Renal cortical epithelial cell (primary cell): ENCODE measurements around the genes BCL2 and SERPINB12.

DNA sequence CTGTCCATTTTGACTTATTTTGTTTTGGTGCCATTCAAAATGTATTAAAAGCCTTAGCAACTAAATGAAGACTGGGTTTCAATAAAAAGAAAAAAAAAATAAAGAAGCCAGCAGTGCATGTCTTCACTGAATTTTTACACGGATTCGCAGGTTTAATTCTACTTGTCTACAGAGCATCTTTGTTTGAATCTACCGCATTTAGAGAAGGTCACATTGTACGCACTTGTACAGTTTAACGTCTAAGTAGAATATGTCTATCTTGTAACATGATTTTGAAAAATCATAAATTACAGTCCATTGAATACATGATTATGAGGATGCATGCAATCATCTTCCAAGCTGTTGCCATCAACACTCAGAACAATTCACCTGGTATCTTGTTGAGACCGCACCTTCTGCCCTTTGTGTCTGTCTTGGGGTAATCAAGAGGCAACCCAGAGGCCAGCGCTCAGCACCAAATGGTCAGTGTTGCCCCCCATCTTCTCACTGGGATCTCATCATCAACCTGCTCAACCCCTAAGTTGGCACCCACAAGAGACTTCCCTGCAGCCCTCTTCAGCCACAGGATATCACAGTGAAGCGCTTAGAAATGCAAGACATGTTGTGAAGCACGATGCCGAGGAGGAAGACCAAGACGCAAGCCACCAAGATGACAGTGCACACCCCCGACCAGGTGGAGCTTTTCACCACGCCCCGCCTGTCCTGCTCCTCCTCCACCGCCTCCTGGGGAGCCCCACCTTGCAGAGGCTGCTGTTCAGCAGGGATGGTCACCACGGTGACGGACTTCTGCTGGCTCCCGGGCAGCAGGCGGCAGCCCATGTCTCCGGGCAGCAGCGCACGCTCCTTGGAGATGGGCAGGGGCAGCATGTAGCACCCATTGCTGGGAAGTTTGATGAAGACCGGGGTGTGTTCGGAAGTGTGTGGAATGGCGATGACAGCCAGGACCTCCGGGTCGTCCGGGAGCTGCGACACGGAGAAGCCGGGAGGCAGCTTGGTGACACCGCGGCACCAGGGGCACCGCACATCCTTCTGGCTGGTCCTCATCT is 77.2 kb downstream of the RNF152 start:
- RRBS: 95% methylated on average over 4 of the region's 34 CpGs

DNA sequence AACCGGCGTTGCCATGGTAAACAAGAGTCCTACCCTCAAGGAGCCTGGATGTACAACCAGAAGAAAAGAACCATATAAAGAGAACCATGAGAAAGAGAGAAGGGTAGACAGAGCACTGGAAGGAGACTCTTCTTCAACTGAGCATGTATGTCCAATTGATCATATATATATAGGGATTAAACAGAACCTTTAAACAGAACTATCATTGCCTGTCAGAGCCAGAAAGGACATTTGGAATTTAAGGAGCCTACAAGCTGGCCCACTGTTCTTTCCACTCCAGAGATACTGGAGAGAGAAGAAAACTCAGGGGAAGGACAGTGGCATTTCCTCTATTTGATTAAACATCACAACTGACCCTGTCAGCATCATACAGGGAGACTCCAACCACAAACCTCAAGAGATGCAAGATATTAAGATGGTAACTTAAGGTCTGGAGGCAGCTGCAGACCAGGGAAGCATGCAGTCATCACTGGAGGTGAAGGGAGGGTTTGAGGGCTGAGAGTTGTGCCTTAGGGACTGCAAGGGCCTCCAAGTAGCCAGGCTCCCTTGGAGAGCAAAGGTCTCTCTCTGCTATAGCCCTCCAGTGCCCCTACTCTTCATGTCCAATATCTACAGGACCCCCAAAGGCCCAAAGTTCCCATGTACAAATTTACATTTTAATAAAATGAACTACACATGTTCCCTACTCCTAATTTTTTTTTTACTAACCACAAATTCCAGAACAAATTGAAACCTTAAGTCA is 67.5 kb downstream of the RNF152 start:
- RRBS: no CpG with 5 or more reads among the region's 2 CpGs

DNA sequence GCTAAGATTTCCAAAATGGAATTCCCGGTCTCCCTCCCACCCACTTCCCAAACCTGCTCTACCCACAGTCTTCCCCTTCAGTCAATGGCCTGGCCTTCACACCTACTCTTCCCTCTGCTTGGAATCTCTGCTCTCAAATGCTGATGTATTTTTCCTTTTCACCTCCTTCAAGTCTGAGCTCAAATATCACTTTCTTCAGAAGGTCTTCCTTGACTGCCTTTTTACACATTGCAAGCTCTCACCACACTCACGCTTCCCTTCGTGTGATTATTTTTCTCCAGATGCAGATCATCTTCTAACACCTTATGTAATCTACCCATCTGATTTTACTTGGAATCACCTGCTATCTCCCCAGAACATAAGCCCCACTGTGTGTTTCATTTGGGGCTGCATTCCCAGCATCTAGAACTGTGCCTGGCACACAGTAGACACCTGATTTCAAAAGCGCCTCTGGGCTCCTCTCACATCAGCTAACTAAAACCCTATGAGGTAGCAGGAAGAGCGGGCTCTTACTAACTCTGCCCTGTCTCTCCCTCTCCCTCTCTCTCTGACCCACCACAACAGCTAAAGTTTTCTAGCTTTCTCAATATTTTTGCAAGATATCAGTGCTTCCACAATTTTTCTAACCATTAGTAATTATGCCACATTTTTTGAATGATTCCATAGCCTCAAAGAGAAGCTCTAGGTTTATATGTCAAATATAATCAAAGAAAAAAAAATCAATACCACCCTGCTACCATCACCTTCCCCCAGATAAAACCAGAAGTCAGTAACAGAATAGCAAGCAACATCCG is 44.9 kb downstream of the RNF152 start:
- RRBS: no CpG with 5 or more reads among the region's 6 CpGs

GRCh38 chr18:61864030-61864660 is 28.7 kb downstream of the RNF152 start:
- RRBS: no CpG with 5 or more reads among the region's 9 CpGs

GRCh38 chr18:61876980-61877645 is 15.7 kb downstream of the RNF152 start:
- RRBS: no CpG with 5 or more reads among the region's 6 CpGs

DNA sequence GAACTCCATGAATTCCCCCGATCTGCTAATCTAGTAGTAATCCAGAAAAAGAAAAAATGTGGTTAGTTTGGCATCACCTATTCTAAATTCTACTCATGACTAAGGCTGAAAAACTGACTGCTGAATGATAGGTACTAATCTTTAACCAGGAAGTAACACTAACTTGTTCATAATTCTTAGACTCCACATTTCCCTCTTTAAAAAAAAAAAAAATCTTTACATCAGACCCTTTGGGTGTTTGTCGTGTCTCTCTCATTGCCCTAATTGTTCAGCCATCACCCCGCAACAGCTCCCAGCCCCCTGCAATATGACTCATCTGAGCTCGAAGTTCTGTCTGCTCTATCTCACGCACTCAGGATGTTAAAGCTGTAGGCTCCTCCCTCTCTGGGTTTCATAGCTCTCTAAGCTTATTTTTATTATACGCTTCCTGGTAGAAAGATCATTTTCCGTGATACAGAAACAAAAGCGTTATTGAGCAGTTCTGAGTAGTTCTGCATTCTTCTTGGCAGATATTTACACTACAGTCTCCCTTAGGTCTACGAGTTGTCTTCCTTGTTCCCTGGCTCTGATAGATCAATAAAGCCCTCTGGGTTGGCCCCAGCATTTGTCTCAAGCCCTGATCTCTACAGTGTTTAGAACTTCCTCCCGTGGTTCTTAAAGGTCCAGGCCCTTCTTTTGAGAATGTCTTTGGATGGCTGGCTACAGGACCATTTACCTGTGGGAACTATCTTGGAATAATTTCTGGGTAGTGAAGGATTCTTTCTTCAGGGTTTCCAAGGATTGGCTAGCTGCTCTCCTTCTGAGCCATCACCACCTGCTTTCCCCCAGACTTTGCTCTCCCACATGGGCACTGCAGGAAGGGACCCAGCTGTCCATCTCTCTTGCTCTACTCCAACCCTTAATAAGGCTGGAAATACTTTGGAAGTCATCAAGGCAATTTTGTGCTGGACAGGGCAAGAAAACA is 95.7 kb downstream of the TNFRSF11A start:
- RRBS: no CpG with 5 or more reads among the region's 10 CpGs

- RRBS: no CpG with 5 or more reads among the region's 5 CpGs
Observed at GRCh38 chr18:62571042-62571534, 48.3 kb downstream of the ZCCHC2 start.

GRCh38 chr18:62738934-62739720 is 23.8 kb downstream of the PHLPP1 start:
- RRBS: no CpG with 5 or more reads among the region's 6 CpGs

GRCh38 chr18:62982639-62982838 is 267.2 kb downstream of the PHLPP1 start:
- RRBS: no CpG with 5 or more reads among the region's 6 CpGs

GRCh38 chr18:63099780-63100084 is 219.8 kb downstream of the BCL2 start:
- RRBS: no CpG with 5 or more reads among the region's 3 CpGs

DNA sequence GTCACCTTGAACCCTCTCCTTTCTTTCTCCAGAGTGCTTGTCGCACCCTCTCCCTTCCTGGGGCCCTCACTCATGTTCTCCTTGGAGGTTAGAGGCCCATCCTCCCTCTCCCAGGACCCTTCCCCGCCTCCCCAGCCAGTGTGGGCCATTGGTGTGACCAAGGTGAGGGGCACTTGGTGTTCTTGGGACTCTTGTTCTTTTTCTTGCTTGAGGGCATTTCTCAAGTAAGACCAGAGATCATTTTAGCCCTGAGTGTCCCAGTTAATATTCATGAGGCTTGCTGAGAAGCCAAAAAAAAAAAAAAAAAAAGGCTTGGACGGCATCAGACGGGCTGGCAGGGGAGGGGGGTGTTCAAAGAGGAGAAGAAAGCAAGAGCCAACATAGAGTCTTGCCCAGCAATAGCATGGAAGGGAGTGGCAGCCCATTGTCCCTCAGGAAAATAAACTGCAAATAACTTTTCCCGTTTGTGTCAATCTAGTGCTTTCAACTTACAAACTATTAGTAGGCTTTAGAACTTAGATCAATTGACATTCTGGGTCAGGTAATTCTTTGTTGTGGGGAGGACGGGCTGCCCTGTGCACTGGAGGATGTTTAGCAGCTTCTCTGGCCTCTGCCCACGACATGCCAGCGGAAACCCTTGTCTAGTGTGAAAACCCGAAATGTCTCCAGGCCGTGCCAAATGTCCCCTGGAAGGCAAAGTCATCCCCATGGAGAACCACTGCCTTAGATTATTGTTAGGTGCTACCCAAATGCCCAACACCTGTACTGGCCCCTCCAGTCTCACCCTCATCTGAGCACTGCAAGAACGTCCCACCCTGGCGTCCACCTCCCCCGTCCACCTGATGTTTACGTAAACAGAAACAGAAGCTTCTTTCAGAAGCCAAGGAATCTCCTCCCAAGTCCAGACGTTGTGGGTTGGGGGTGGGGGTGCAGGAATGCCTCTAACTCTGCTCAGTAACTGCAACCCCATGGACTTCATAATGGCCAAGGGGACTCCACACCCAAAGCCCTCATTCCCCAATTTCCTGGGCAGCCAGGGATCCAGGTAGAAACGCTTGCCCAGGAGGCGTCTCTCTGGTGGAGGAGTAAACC is 163.4 kb downstream of the BCL2 start:
- RRBS: no CpG with 5 or more reads among the region's 17 CpGs

DNA sequence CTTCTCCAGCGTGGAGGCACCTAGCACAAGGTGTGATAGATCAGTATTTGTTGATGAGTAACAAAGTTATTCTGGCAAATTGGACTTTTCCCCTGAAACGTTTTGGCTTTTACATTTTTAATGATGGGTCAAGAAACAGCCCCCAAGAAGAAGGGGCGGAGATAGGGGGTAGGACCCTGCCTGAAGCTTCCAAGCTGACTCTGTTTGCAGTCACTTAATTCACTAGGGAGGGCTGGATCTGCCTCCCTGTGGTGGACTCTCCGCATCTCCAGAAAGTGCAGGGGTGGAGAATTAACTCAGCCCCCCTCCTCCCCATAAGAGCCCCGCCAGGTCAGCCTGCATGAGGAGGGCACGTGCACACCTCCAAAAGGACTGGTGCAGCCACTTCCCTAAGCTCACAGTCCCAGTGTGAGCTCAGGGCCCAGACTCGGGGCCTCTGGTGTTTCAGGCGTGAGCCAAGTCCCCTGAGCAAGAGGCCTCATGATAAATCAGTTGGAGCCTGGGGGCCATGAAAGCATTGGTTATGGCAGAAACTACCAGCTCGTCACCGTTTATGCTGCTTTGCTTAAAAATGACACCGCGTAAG is 141.9 kb downstream of the BCL2 start:
- RRBS: no CpG with 5 or more reads among the region's 12 CpGs

DNA sequence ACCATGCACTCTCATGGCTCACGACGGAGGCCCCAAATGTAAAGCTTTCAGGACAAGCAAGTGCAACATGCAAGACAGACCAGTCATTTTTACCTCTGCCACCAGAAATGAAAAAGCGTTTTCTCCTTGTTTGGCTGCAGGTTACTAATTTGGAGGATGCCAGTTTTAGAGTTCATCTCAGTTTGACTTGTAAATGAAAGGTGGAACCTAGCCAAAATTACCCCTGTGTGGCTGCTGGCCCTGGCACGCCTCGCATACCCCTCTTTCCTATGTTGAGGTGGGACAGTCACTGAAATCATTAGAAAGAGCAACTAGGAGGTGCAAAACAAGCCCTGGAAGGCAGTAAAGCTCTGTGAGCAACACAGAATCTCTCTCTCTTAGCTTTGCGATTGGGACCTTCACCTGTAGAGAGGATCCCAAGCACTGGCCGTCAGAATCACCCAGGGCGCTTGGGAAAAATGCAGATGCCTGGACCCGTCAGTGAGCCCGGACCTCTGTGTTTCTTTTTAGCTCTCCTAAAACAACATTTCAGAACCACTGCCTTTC is 138.5 kb downstream of the BCL2 start:
- RRBS: no CpG with 5 or more reads among the region's 10 CpGs

GRCh38 chr18:63206147-63206717 is 113.3 kb downstream of the BCL2 start:
- RRBS: no CpG with 5 or more reads among the region's 12 CpGs

DNA sequence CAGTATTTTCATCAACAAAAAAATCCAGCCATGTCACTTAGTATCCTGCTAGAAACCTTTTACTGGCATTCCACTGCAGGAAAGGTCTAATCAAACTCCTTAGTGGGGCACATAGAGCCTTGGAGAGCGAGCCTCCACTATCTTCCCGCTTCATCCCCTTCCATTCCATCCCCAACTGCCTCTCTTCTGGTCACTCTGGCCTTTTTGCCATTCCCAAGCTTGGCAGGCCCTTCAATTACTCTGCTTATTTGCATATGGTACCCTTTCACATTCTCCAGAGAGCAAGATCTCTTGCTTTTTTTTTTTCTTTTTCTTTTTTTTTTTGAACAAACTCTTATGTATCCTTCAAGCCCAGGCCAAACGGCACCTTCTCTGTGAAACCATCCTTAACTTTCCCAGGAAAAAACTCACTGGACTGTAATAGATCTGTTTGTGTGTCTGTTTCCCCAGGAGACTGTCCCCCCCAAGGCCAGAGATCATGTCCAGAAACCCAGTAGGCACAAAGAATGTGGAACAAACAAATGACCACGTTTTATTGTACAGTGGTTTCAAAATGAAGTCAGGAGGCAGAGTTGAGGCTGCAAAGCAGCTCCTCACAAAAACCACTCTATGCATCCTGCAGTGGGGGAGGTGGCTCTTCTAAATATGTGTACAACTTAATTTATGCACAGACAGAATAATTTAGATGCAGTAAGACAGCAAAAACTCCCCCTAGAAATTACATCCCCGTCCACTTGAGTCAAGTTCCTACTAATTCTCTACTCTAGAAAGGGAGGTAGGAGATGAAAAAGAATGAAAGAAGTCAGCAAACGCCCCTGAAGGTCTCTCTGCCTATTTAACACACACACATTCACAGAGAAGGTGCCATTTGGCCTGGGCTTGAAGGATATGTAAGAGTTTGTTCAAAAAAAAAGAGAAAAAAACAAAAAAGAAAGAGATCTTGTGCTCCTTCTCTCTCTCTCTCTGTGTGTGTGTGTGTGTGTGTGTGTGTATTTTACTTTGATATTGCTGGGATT is 19.8 kb downstream of the BCL2 start:
- RRBS: no CpG with 5 or more reads among the region's 6 CpGs

GRCh38 chr18:63306849-63307136 is 12.8 kb downstream of the BCL2 start:
- RRBS: no CpG with 5 or more reads among the region's 5 CpGs

DNA sequence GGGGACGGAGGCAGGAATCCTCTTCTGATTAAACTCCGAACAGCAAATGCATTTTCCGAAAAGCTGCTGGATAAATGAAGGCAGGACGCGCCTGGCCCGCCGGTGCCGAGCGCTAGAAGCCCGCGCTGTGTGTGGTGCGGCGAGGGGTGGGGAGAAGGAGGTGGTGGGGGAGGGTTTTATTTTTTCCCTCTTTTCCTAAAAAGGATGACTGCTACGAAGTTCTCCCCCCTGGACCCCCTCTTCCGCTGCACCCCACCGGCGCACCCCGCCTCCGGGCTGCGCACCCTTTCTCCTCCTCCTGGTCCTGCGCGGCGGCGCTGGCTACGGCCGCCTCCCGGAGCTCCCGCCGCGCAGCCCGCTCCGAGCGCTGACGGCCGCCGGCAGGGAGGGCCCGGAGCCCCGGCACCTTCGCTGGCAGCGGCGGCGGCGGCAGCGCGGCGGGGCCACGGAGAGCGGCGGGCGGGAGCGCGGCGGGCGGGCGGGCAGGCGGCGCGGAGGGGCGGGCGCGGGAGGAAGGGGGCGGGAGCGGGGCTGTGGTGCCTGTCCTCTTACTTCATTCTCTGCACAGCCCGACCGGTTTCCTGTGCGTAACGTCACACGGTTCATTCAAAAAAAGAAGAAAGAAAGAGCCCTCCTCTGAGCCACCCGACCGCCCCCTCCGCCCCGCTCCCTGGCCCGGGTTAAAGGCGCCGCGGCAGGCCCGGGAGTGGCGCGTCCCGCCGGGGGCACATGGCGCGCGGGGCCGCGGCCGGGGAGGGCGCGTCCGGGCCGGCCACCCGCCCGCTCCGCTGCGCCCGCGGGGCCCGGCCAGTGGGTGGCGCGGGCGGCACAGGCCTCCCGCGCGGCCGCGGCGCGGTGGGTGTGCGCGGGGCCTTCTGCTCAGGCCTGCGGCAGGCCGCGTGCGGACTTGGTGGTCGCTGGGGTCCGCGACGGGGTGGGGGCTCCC is at the start of gene BCL2:
BCL2 (minus strand) TSS at position 148 of the 946 bp plus-strand sequence.
- RRBS: 1% methylated on average over 34 of the region's 118 CpGs

DNA sequence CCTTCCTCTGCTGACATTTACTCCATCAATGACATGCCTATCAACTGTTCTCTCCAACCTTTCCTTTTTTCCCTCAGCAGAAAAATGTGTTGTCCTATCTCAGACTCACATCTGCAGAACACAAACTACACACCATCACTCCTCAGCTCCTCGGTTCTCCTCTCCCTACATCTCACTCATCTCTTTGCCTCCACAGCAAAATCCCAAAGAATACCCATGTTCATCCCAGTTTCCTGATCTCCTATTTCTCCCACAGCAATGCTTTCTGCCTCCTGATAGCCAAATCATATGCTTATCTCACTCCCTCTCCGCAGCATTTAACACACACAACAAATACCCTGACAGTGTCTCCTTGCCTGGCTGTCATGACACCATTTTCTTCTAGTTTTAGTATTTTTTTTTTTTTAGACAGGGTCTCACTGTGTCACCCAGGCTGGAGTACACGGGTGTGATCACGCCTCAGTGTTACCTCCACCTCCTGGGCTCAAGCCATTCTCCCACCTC is 4.2 kb downstream of the VPS4B start:
- RRBS: no CpG with 5 or more reads among the region's 4 CpGs

- RRBS: no CpG with 5 or more reads among the region's 2 CpGs
Observed at GRCh38 chr18:63440166-63440551, 17.9 kb upstream of the VPS4B start.

DNA sequence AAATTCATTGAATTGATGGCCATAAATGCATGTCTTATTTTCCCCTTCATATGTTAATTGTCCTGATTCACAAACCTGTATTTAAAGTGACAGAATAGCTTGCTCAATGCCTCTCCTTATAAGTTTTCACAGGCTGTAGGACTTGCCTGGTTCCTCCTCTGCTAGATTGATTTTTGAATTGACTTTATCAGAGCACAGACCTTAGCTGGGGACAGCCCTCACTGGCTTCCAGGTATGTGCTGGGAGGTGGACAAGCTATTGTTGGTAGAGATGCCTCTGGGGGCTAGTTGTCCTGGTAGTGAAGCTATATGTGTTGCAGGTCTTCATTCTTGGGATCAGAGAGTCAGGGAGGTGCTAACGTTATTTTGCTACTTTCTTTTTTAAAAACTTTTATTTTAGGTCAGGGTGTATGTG is at the start of gene SERPINB12:
SERPINB12 (plus strand) TSS at position 109 of the 414 bp plus-strand sequence.
- RRBS: no CpG with 5 or more reads among the region's 1 CpG